Gallbladder (tissue), 1 donor: ENCODE results near the genes GPR152 and PITPNM1.

DNA sequence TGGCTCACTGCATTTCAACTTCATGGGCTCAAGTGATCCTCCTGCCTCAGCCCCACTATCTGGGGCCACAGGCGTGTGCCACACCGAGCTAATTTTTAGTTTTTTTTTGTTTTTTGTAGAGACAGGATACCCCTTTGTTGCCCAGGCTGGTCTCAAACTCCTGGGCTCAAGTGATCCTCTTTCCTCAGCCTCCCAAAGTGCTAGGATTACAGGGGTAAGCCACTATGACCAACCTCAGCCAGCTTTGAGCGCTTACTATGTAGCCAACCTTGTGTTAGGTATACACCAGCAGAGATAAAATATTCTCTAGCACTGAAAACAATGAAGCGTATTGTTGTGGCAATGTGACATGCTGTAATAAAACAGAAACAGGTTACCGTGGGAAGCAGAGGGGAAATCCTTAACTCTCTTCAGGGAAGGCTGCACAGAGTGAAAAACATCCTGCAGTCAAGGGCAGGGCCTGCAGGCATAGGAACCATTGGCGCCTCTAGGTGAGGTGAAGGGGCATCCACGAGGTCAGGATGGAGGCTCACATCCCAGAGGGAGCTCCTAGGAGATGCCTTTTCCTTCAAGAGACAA is 8.2 kb downstream of the POLD4 start:
- PRO-cap, result no peak

GRCh38 chr11:67365710-67366330 is 7.6 kb downstream of the CLCF1 start:
- PRO-cap, result unidirectional peak, plus-strand start at chr11:67365956; unidirectional peak, plus-strand start at chr11:67365996

DNA sequence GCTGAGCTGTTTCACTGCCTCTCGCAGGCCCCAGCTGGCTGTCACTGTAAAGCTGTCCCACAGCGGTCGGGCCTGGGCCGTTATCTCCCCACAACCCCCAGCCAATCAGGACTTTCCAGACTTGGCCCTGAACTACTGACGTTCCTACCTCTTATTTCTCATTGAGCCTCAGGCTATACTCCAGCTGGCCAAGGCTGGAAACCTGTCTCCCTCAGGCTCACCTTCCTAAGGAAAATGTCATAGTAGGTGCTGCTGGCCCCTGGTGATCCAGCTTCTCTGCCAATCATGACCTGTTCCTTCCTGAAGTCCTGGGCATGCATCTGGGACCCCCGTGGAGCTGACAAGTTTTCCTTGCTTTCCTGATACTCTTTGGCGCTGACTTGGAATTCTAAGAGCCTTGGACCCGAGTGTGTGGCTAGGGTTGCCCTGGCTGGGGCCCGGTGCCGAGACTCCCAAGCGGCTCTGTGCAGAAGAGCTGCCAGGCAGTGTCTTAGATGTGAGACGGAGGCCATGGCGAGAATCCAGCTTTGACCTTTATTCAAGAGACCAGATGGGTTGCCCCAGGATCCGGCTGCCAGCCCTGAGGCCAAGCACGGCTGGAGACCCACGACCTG is 3.9 kb downstream of the PPP1CA start:
- PRO-cap, result no peak

- PRO-cap, result no peak
These were observed 5.6 kb upstream of the CARNS1 start for GRCh38 chr11:67409635-67410540.

GRCh38 chr11:67420229-67421479 is 5.2 kb downstream of the CARNS1 start:
- PRO-cap, result bidirectional peak, plus-strand start at chr11:67420830, minus-strand start at chr11:67420838; bidirectional peak, plus-strand start at chr11:67421388, minus-strand start at chr11:67421183

- PRO-cap, result no peak
These were observed 520 bp downstream of the PTPRCAP start for GRCh38 chr11:67436921-67437402.

GRCh38 chr11:67441827-67442736 is 1.2 kb downstream of the CORO1B start:
- PRO-cap, result no peak

- PRO-cap, result no peak
These were observed at the start of gene GPR152 for GRCh38 chr11:67451923-67452758. TSS of gene GPR152 (minus strand) at chr11:67452729.

DNA sequence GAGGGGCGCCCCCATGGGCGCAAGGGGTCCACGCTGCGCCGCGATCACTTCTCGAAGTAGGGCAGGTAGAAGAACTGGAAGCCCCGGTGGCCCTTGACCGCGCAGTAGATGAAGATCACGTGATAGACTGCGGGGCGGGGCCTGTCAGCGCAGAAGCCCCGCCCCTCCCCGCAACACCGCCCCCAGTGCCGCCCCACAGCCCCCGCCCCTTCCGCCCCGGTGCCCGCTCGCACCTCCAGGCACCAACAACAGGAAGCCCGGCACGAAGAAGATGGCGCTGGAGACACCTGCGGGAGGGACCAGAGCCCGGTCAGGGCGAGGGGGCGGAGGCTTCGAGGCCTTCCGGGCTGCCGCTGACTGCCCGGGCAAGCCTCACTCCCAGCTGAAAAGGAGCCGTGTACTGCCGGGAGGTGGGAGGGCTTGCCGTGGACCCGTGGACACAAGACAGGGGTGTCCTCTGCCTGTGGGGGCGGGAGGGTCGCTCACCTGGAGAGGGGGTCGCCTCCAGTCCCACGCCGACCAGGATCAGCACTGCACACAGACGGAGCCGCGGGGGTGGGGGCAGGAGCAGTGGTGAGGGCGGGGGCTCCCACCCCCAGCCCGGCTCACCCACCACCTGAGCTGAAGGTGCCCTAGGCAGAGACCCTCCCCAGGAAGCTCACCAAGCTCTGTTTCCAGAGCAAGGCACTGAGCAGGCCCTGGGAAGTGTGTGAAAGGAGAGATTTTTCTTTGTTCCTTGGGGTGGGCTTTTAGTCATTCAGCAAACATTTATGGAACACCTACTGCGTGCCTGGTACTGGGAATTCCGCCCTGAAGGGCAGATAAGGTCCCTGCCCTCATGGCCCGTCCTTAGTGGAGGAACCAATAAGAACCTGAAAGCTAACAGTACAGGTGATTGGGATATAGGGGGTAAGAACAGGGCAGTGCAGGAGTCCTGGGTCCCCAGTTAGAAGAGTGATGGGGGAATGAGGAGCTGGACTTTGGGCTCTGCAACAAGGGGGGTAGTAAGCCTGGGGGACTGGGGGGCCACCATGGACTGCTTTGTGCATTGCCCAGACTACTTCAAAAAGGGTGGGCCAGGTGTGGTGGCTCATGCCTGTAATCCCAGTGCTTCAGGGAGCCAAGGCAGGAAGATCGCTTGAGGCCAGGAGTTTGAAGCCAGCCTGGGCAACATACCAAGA is 4.1 kb downstream of the TMEM134 start:
- PRO-cap, result bidirectional peak, plus-strand start at position 260 of the sequence, minus-strand start at position 76 of the sequence

DNA sequence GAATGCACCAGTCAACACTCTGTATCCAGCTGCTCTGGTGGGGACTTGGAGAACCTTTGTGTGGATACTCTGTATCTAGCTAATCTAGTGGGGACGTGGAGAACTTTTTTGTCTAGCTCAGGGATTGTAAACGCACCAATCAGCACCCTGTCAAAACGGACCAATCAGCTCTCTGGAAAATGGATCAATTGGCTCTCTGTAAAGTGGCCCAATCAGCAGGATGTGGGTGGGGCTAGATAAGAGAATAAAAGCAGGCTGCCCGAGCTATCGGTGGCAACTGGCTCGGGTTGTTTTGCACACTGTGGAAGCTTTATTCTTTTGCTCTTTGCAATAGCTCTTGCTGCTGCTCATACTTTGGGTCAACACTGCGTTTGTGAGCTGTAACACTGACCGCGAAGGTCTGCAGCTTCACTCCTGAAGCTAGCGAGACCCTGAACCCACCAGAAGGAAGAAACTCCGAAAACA is 6.1 kb upstream of the AIP start:
- PRO-cap, result unidirectional peak, plus-strand start at position 273 of the sequence

- PRO-cap, result no peak
These were observed 3.9 kb downstream of the AIP start for GRCh38 chr11:67486607-67487253.

DNA sequence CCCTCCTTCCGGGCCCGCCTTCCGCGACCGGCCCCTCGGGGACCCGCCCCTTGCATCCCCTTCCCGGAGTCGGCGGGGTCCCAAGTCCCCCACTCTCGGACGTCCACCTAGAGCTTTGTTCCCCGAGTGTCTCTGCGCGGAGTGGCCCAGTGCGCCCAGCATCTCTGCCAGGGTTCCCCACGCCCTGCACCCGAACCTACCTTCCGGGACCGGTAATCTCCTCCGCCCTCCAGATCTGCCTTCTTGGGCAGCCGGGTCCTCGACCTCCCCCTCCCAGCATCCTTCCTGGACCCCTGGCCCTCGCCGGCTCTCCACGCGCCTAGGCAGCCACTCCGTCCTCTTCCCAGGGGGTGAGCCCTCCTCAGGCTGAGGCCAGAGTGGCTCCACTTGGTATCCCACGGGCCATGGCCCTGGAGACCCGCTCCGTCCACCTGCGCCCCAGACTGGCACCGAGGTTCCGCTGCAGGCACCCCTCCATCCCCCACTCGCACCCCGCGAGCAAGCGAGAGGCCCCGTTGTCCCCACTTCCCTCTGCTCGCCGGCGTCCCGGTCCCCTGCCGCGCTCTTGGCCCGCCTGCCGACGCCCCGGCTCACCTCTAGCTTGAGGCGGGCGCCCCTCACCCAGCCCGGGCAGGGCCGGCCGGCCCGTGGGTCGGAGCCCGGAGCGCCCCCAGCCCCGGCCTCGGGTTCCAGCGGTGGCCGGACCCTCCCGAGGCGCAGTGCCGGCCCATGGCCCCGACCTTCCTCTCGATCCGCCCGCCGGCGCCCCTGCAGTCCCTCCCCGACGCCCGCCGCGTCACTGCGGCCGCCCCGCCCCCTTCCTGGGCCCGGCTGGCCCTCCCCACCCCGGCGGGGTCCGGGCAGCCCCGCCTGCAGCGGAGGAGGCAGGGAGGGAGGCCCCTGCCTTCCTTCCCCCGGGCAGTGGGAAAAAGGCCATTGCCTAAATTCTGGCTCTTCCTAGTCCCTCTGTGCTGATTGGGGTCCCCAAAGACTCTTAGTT is at the start of gene PITPNM1:
PITPNM1 (minus strand) TSS at position 770 of the 1,000 bp plus-strand sequence.
- PRO-cap, result bidirectional peak, plus-strand start at position 524 of the sequence, minus-strand start at position 540 of the sequence; bidirectional peak, plus-strand start at position 873 of the sequence, minus-strand start at position 770 of the sequence

GRCh38 chr11:67572645-67573272 is 10.9 kb upstream of the GSTP1 start:
- PRO-cap, result no peak

GRCh38 chr11:67646705-67647061 is 3.8 kb downstream of the ACY3 start:
- PRO-cap, result no peak

GRCh38 chr11:67757785-67758466 is 83.5 kb upstream of the ALDH3B2 start:
- PRO-cap, result no peak

DNA sequence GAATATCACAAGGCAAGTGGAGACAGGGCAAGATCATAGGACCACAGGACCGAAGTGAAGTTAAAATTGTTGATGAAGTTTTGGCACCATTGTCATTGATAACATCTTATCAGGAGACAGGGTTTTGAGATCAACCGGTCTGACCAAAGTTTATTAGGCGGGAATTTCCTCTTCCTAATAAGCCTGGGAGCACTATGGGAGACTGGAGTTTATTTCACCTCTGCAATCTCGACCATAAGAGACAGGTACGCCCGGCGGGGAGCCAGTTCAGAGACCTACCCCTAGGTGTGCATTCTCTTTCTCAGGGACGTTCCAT is 160.7 kb downstream of the UNC93B1 start:
- PRO-cap, result no peak

- PRO-cap, result no peak
These were observed 48.9 kb downstream of the UNC93B1 start for GRCh38 chr11:67954994-67955358.

- PRO-cap, result no peak
These were observed 8.7 kb downstream of the TCIRG1 start for GRCh38 chr11:68047331-68048215.

DNA sequence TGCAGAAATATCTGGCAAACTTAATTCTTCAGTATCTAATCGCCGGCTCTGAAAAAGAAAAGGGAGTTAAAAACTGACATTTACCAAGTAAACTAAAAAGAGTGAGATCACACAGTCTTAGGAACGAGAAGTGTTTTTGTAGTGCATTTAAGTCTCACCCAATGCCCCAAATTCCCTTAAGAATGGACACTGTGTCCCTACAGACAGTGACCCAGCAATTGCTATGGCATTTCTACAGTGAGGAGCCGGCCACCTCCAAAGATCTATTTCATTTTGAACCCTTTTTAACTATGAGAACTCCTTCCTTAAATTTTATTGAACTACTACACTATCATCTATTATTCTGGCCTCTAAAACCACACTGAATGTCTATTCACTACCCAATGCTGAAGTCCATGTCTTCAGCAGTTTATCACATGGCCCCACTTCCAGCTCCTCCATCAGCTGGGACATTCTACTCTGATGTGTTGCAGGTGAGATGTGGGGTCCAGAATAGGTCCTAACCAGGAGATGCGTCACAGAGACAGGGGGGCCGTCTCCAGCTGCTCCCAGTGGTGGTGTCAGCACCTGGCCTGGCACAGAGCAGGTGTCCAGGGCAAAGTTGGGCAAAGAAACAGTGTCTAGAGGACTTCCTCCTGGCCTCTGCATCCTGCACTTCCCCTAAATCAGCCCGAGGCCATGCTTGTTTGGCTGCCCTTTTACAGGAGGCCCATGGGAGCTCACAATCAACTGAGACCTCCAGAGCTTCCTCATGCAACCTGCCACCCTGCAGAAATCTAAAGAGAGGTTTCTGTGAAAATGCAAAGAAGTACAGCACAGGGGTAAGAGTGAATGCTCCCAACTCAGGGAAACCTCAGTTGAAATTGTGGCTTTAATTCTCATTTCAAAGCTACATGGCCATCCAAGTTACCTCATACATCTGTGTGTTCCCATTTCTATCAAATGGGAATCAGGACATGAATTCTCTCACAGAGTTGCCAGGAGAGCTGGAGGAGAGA is 32.3 kb downstream of the TCIRG1 start:
- PRO-cap, result no peak

DNA sequence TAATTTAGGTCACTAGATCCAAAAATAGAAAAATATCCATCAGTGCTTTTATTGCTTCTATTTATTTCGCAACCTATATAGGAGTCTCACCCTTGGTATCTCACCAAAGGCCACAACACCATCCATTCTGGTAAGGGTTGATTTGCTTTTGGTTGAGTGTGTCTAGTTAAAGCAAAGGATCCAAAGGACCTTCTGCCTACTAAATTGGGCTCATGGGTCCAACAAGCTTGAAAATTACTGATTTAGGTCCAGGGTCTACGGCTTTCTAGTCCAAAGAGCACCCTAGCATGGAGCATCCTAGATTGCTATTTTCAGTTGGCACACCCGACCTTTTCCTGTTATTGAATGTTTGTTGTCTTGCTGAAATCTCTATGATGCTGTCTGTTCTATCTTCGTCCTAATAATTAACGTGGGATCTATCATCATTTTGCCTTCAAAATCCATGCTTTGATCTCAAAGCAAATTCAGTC is 36.3 kb downstream of the TCIRG1 start:
- PRO-cap, result no peak